Occipital lobe (tissue), 2 donors: ENCODE measurements around a stretch of chr18.

DNA sequence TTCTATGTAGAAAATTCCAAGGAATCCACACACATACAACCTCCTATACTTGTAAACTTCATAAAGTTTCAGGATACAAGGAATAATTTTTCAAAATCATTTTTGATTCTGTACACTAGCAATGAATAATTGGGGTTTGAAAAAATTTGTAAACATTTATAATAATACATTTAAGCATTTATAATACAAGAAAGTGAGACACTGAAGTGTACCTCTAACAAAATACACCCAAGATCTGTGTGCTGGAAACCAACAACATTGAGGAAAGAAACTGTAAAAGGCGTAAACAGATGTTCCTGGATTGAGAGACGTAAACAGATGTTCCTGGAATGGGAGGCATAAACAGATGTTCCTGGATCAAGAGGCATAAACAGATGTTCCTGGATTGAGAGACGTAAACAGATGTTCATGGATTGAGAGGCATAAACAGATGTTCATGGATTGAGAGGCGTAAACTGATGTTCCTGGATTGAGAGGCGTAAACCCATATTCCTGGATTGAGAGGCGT is 32.6 kb upstream of the NFATC1 start:
- RAMPAGE, long total RNA, result no peak

GRCh38 chr18:79453821-79454619 is 58.3 kb downstream of the NFATC1 start:
- RAMPAGE, long total RNA, result no peak

DNA sequence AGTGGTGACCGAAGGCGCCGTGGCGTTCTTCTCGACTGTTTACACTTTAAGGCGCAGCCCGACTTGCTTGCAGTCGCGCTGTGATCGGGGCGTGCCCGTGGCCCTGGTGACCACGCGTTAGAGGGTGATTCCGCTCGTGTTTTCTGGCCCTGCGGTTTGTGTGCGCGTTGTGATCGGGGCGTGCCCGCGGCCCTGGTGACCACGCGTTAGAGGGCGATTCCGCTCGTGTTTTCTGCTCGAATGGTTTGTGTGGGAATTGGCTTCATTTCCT is 91.9 kb downstream of the NFATC1 start:
- RAMPAGE, long total RNA, result no peak

DNA sequence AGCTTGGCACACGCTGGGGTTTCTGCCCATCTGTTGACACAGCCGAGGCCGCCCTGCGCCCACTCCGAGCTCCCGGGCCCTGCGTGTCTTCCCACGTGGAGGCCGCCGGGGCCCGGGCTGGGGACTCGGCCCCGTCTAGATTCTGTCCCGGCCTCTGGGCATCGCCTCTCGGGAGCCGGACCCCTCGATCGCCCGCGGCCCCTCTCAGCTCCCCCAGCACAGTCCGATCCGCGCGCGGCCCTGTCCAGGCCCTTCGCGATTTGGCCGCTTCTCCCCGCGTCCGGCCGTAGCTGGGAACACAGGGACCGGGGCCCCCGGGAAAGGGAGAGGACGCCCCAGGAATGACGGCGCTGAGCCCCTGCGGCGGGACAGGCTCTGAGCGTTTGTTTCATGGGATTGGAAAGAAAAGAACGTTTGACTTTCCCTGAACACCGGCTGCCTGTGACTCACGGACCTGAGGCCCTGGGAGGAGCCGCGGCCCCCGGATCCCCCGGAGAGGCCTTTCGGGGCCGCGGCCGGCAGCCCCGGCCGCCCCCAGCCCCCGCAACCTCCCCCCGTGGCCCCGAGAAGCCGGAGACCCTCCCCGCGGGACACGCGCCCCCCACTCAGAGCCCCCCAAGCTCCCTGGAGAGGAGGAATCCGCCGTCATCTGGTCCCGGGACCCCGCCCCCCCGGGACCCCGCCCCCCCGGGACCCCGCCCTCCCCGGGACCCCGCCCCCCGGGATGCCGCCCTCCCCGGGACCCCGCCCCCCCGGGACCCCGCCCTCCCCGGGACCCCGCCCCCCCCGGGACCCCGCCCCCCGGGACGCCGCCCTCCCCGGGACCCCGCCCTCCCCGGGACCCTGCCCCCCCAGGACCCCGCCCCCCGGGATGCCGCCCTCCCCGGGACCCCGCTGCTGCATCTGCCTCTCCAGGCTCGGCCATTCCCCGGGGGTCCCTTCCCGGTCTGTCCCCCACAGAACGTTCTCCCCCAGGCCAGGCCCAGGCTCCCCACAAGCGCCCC is 62.7 kb upstream of the CTDP1 start:
- RAMPAGE, long total RNA, result no peak

- RAMPAGE, long total RNA, result no peak
Measured at GRCh38 chr18:79680335-79681080, 905 bp downstream of the CTDP1 start.

- RAMPAGE, long total RNA, result no peak
Measured at GRCh38 chr18:79707092-79707900, 27.7 kb downstream of the CTDP1 start.

- RAMPAGE, long total RNA, result no peak
Measured at GRCh38 chr18:79792081-79792720, 5.5 kb upstream of the KCNG2 start.

DNA sequence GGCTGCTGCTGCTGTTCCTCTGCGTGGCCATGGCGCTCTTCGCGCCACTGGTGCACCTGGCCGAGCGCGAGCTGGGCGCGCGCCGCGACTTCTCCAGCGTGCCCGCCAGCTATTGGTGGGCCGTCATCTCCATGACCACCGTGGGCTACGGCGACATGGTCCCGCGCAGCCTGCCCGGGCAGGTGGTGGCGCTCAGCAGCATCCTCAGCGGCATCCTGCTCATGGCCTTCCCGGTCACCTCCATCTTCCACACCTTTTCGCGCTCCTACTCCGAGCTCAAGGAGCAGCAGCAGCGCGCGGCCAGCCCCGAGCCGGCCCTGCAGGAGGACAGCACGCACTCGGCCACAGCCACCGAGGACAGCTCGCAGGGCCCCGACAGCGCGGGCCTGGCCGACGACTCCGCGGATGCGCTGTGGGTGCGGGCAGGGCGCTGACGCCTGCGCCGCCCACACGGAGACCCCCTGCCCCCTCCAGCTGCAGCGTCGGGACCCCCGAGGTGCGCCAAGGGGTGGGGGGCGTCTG is 52.0 kb downstream of the SLC66A2 start:
- RAMPAGE, long total RNA, result no peak

DNA sequence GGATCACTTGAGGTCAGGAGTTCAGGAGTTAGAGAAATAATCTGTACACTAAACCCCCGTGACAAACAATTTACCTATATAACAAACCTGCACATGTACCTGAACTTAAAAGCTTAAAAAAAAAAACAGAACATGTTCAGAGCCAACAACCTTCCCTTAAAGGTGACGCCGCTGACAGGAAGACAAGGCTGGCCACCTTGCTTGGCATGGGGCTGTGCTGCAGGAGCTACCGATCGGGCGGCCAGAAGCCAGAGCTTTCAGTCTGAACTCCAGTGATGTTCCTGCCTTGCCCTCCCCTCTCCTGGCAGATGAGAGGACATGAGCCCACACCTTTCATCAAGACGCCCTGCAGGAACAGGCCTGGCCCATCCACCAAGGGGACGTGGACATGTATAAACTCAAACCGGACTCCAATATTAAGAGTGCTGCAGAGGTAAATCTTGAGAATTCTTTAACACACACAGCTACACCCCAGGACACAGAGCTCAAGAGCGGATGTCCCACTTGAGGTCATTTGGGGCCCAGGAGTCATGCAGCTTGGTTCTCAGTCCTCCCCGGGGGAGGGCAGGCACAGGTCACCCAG is 11.0 kb downstream of the SLC66A2 start:
- RAMPAGE, long total RNA, result no peak

GRCh38 chr18:79961719-79962234 is 2.7 kb upstream of the HSBP1L1 start:
- RAMPAGE, long total RNA, result no peak

- RAMPAGE, long total RNA, result no peak
Measured at GRCh38 chr18:80037714-80038346, 3.6 kb downstream of the RBFA start.

- RAMPAGE, long total RNA, result no peak
Measured at GRCh38 chr18:80045396-80046296, 11.4 kb downstream of the RBFA start.

DNA sequence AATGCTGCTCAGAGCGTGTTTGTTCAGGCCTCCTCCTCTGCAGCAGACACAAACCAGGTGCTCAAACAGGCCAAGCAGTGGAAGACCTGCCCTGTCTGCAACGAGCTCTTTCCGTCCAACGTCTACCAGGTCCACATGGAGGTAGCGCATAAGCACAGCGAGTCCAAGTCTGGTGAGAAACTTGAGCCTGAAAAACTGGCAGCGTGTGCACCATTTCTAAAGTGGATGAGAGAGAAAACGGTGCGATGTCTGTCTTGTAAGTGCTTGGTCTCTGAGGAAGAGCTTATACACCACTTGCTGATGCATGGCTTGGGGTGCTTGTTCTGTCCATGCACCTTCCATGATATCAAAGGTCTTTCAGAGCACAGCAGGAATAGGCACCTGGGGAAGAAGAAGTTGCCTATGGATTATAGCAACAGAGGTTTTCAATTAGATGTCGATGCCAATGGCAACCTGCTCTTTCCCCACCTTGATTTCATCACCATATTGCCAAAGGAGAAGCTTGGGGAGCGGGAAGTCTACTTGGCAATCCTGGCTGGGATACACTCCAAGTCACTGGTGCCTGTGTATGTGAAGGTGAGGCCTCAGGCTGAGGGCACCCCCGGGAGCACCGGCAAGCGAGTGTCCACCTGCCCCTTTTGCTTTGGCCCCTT is 28.5 kb downstream of the ADNP2 start:
- RAMPAGE, long total RNA, result no peak

DNA sequence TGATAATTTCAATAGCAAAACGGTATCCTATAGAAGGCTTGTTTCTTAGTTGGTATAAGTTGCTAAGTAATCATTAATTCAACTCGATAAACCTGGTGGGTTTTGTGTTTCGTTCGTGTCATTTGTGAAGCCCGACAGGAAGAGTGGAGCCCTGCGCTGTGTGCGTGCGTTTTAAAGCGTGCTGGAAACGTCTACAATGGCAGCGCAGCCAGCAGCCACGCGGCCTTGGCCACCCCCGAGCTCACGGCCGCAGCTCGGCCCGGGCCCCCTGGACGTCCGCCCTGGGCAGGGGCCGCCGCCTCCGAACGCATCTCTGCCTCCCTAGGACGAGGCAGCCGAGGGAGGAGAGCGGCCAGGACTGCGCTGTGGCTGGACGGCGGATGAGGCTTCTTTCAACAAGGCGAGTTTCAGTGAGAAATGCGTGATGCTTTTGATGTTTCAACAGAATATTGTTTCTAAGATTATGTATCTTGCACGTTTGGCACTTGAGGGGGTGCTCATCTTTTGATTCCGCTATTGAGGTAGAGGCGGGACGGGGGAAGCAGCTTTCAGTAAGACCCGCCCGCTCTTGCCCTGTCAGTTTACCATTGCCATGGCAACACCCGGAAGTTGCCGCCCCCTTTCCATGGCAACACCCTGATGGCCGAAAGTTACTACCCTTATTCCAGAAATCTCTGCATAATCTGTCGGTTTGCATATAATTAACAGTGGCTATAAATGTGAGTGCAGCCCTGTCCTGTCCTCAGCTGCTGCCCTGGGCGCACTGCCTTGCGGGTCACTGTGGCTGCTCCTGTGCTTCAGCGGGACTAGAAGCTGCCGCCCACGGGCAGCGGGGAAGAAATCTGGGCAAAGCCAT is 38.5 kb downstream of the ADNP2 start:
- RAMPAGE, long total RNA, result no peak

DNA sequence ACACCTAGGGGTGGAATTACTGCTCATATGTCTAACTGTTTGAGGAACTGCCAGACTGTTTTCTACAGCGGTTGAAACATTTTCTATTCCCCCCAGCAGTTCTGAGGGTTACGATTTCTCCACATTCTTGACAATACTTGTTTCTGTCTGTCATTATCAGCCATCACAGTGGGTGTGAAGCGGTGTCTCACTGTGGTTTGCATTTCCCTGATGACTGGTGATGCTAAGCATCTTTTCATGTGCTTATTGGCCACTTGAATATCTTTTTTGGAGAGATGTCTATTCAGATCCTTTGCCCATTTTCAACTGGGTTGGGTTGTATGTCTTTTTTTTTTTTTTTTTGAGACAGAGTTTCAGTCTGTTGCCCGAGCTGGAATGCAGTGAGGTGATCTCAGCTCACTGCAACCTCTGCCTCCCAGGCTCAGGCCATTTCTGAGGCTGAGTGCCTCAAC is 63.0 kb downstream of the ADNP2 start:
- RAMPAGE, long total RNA, result no peak